Camera-type eye (tissue), 1 donor: ENCODE measurements around the gene PACSIN1.

DNA sequence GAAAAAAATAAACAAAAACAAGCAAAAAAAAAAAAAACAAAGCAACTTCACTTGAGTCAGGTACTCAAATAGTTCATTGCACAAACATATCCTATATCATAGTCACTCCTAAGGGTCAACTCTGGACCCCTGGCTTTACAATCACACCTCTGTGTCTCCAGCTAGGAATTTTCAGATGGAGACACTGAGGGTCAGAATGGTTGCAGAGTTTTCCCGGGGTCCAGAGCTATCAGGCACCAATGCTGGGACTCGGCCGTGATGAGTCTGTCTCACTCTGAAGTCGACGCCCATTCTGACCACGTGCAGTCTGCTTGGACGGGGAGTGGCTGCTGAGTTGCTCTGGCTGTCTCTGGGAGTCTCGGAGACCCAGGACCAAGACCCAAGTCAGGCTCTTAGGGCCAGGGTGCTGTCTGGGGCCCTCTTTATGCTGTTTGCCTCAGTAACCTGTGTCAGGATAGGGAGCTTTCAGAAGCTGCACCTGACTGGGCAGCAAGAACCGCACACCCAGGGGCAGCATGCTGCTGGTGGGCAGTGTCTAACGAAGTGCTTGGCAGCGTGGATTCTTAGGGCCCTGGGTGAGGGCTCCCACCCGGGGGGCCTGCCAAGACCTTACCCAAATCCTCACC, 4.6 kb downstream of the IP6K3 start:
- RAMPAGE, long total RNA = no peak

DNA sequence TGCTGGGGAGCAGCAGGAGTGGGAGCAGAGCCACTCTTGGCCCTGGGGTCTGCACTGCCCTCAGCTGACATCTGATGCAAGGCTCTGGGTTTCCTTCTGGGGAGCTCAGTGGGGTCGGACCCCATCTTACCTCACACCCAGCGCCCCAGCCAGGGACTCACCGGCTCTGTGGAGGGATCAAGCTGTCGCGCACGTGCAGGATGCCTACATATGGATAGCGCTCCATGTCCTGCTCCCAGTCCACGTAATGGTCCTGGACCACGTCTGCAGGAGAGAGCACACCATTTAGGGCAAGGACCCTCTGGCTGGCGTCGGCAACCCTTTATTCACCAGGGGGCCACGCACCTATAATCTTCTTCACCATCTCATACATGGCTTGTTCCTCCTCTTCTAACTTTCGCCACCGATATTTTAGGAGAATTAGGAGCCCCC, 12.1 kb downstream of the LEMD2 start:
- RAMPAGE, long total RNA = no peak

DNA sequence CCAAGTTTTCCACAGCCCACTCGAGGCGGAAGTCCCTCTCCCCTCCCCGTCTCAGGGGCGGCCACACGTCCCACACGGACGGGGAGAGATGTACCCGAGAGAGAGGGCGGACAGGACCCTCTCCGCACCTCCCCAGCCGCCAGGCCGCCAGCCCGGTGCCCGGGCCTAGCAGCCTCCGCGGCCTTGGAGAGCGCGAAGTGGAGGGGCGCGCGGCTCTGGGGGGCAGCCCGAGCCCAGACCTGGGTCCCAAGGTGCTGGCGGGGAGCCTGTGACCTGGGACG, 2.0 kb upstream of the HMGA1 start:
- RAMPAGE, long total RNA = no peak

- RAMPAGE, long total RNA = no peak
These were observed 3.3 kb downstream of the HMGA1 start for GRCh38 chr6:34239814-34240459.

- RAMPAGE, long total RNA = no peak
These were observed 8.4 kb downstream of the NUDT3 start for GRCh38 chr6:34383920-34384610.

- RAMPAGE, long total RNA = no peak
These were observed 1.7 kb downstream of the NUDT3 start for GRCh38 chr6:34390409-34391470.

DNA sequence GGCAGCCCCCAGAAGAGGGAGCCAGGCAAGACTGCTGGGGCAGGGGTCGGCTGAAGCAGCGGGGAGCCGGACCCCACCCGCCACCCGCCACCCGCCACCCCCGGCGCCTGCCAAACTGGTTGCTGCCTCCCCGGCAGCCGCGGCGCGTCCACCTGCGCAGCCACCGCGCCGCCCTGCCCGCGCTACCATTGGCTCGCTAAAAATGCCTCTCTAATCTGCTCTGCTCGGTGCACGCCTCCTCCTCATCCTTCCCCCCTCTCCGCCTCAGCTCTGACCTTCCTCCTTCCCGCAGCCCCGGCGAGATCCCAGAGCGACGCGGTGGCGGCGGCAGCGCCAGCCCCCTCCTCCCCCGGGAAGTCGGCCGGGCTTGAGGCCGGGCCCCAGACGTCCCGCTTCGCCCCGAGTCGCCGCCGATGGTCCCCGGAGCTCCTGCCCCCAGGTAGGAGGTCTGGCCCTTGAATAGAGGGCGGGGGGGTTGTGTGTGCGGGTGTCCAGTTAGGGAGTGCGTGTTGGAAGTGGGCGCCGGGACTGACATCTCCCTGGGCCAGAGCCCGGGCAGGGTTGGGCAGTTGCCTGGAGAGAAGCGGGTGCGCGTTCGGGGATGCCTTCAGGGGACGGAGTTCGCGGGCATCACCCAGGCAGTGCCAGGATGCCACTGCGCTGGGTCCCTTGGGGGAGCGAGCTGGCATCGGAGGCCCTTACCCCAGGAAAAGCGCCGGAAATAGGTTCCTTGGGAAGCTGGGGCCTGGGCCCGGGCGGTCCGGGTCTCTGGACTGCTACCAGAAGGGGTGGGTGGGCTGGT, at the start of gene PACSIN1:
PACSIN1 (plus strand) TSS at position 245 of the 802 bp plus-strand sequence.
- RAMPAGE, long total RNA = no peak

DNA sequence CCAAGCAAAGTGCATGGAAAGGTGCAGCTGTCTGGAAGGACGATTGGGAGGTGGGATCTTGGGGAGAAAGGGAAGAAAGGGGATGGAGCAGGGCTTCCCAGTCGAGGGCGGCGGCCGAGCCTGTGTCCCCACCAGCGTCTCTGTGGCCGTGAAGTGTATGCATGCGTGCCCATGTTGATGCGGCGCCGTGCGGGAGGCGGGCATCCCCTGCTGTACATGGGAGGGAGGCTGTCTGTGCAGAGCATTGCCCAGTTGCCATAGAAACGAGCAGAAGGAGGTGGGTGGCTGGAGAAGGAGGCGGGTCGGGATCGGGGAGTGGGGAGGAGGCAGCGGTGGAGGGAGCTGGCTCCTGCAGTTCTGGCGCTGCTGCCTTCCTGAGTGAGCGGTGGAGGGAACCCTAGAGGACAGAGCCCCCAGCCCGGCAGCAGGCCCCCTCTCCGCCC, 41.6 kb downstream of the SPDEF start:
- RAMPAGE, long total RNA = no peak

DNA sequence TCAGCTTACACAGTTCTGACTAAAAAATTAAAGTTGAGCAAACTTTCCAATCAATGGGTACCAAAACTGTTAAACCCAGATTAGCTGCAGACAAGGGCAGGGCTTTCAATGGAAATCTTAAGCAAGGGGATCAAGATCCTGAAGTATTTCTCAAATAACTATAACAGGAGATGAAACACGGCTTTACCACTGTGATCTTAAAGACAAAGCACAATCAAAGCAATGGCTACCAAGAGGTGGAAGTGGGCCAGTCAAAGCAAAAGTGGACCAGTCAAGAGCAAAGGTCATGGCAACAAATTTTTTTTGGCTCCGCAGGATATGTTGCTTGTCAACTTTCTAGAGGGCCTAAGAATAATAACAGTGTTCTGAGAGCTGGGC, 54.2 kb downstream of the ILRUN start:
- RAMPAGE, long total RNA = no peak

DNA sequence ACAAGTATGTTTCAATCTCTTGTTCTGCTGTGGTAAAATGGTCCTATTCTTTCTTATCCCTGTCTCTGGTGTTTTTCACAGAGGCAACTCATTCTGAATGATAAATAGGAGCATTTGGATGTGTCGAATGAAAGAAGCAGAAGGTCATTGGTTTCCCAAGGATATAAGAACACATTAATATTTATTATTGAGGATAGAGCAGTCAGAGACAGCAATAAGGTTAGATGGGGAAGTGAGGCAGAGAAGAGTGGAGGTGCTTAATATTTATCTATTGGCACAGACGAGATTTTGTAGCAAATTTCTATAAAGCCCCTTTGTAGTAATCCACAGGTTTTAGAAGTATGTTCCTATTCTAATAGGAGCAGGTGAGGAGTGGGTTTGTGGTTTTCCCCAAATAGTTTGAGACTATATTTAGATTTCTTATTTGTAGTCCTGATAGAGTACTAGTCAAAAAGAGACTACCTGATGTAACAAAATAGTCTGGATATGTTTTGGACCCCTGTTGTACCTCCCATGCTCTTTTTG, 5.5 kb downstream of the SNRPC start:
- RAMPAGE, long total RNA = no peak

GRCh38 chr6:34793073-34793404, 1.2 kb downstream of the BLTP3A start:
- RAMPAGE, long total RNA = no peak

- RAMPAGE, long total RNA = no peak
These were observed 16.2 kb downstream of the TAF11 start for GRCh38 chr6:34871564-34872037.

DNA sequence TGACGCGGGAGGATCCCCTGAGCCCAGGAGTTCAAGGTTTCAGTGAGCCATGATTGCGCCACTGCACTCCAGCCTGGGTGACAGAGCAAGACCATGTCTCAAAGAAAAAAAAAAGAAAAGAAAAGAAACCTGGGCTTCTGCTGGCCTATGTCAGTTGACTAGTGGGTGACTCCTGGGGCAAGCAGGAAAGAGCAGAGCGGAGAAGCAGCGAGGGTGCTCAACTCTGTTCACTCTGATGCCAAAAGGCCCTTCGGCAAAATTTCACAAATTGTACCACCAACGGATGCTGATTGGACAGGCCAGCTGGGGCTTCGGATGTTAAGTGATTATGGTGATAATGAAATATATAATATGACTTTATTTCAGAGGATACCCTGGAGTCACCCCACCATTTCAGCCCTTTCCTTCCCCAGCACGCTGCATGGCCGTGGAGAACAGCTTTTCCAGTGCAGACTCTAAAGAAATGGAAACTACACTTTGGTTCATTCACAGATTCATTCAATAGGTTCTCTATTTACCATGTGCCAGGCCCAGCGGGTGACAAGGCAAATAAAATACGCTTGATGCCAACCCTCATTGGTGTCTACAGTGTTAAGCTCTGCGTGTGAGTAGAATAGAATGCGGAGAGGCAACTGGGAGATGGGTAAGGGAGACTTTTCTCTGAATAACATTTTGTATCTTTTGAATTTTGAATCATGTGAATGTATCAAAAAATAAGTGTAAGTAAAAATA, 89.9 kb downstream of the TCP11 start:
- RAMPAGE, long total RNA = no peak

DNA sequence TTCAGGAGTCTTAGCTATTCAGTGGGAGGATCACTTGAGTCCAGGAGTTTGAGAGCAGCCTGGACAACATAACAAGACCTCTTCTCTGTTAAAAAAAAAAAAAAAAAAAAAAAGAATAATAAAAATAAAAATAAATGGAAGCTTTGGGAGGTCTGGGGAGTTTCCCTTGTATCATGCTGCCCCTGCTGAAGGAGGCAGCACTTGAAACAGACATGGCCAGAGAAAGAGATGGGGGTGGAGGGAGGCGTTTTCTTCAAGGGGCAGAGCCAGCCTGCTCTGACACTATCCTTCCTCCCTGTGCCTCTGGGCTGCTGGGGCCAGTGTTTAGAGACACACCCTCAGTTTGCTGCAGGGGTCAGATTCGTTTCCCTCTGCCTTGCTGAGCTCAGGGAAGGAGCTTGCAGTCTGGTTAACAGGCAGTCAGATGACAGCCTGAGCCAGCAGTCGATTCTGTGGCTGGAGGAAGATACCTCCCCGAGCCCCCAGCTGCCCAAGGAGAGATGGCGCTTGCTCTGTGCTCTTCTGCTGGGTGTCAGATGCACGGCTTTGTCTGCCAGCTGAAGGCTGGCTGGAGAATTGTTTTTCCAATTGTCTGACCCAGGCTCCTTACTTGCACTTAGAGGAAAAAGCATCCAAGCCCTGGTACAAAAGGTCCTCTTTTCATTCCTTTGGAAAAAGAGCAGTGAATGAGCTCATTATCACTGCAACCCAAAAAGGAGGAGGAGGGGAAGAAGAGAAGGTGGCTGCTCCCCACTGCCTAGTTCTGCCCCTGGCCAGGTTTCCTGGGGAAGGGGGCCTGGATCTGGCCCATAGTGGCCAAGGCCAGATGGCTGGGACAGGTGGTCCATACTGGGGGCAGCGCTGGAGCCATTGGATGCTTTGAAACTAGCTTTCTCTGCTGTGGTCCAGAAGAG, 88.4 kb downstream of the TCP11 start:
- RAMPAGE, long total RNA = no peak

DNA sequence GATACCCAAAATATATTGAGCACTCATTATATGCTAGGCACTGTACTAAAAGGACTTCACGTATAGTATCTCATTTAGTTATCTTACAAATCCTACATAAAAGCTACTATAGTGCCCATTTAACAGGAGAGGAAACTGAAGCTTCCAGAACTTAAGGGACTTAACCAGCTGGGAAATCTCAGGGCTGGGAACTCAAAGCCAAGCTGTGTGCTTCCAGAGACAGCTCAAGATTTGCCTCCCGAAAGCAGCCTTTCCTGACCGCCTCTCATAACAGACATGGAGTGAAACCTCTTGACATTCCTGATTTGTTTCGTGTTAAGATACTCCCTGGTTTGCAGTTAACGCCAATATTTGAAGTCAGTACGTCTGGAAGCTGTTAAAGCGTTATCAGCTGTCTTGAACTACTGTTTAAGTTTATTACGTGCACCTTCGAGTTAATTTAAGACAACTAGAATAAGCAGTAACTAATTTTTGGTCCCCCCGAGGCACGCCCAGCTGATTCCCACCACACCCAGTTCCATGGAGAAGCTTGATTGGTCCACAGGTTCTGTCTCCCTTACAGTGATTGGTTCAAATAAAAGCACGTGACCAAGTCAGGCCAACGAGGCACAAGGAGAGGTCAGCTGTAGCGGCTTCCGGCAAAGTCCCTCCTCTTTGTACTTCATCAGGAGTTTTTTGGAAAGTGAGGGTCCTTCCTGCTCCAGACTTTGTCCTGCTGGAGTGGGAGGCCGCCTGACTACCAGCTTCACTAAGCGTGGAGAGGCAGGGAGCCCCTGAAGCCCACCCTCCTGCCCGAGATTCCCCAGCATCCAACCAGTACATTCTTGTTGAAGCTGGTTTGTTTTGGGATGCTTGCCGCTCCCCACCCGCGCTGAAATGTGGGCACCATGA, 8.9 kb upstream of the TCP11 start:
- RAMPAGE, long total RNA = no peak

DNA sequence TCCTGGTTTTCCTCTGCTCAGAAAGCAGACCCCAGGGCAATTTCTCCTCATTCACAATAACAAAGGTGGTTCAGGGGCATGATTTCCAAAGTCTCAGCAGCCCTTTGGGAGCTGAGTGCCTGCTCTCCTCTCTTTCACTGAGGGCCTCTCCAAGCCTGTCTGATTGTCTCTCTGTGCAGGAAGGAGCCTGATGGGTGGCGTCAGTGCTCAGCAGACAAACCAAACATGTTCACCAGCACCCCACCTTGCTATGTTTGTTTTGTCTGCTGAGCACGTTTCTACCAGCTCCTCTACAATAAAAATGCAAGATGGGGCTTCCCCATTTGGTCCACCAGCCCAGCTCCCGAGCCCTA, 25.4 kb upstream of the TCP11 start:
- RAMPAGE, long total RNA = no peak

DNA sequence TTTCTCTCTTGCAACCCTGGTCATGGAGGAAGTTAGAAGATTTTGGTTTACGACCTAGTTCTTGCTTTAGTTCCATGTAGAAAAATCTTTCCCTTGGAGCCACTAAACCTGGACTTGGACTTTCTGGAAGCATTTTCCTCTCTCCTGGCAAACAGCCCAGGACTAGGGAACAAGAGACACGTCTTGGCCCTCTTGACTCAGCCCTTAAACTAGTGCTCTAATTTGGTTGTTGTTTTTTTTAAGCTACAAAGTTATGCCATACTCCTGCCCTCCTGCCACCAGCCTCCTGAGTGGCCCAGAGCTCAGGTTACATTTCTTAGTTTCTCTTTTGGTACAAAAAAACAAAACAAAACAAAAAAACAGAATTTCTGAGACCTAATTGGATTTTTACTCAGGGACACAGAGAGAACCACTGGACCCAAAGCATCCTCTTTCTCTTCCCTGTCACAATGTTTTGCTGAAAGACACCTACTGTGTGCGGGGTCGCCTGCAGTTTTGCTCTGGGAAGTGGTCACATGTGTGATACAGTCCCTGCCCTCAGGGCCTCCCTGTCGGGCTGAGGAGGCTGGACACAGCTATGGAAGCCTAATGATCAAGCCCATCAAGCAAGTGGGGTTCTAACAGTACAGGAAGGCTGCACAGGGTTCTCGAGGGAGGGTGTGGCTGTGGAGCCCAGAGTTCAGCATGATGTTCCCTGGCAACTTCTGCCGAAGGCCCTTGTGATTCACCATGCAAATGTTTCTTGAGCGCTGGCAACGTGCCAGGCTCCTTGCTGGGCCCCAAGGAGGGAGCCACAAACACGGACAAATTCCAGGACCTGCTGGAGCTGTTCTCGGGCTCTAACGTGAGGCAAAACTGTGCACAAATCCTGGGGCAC, 32.2 kb upstream of the SCUBE3 start:
- RAMPAGE, long total RNA = no peak

DNA sequence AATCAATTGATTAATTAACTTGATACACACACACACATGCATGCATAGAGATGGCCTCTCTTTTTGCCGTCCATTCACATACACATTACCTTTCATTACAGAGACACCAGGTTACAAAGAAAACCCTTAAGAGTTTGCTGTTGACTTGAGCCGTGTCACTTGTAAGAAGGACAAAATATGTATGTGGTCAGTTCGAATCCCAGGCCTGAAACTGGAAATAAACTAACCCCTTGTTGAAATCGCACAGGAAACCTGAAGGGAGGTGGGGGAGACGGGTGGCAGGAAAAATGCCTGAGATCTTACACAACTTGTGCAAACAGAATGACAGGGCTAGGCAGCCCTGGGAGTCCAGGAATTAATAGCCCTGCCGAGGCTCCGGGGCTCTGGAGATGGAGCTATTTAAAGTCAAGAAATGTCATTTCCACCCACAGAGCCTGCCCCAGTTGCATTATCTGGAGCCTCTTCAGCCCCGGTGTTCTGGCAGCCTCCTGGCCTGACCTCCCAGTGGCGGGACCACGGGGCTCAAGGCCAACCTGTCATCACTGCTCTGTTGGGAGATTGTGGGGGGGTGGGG, 28.6 kb upstream of the SCUBE3 start:
- RAMPAGE, long total RNA = no peak

GRCh38 chr6:35332240-35332398, 10.2 kb upstream of the PPARD start:
- RAMPAGE, long total RNA = no peak

GRCh38 chr6:35359327-35359911, 17.1 kb downstream of the PPARD start:
- RAMPAGE, long total RNA = no peak